HT-29 (cell line): ENCODE data around the gene PPP1R2C.

DNA sequence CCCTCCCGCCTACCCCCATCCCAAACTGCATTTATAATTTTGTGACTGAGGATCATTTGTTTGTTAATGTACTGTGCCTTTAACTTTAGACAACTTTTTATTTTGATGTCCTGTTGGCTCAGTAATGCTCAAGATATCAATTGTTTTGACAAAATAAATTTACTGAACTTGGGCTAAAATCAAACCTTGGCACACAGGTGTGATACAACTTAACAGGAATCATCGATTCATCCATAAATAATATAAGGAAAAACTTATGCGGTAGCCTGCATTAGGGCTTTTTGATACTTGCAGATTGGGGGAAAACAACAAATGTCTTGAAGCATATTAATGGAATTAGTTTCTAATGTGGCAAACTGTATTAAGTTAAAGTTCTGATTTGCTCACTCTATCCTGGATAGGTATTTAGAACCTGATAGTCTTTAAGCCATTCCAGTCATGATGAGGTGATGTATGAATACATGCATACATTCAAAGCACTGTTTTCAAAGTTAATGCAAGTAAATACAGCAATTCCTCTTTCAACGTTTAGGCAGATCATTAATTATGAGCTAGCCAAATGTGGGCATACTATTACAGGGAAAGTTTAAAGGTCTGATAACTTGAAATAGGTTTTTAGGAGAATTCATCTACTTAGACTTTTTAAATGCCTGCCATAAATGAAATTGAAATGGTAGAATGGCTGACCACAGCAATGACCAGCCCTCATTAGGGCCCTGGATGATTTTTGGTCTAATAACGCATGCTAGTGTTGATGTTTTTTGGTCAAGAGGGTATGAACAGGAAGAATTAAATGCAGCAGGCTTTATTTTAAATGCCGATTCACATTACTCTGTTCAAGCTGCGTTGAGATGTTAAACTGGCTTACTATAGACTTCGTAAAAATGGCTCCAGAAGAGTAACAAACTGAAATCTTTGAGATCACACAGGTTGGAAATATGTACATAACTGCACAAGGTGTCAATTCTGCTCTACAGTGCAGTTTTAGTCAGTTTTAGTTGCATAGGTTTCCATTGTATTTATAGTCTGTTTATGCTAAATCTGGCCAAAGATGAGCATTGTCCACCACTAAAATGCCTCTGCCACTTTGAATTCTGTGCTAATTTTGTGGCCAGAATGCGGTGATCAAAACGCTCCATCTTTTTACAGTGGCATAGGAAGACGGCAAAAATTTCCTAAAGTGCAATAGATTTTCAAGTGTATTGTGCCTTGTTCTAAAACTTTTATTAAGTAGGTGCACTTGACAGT, 14.4 kb downstream of the DDX3X start:
- RAMPAGE, long total RNA: no peak

DNA sequence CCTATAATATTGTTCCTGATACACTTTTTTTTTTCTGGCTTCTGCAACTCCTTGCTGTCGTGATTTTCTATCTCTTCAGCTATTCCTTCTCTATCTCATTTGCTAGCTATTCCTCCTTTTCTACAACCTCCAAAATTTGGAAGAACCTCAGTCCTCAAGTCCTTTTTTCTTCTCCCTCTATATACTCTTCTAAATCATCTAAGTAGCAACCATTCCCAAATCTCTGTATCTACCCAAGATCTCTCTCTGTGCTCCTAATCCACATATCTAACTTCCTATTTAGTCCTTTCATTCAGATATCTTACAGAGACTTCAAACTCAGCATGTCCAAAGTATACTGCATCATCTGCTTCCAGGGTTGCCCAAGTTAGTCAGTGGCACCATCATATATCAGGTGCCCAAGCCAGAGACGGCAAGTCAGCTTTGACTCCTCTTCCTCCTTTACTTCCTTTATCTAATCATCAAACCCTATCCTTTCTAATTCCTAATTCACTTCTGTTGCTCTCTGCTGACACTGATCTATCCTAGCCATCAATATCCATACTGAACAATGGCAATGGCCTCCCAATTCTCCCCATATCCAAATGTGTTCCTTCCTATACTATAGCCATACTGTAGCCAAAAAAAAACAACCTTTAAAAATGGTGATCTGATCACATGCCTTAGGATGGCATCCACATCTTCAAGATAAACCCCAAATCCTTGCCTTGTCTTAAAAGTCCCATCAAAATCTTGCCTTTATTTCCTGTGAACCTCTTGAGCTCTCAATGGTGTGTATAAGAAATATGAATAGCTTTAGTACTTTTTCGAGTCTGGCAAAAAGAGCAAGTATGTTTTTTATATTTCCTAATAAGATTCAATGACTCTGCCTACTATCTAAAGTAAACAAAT, 40.5 kb downstream of the GPR82 start:
- RAMPAGE, long total RNA: no peak

DNA sequence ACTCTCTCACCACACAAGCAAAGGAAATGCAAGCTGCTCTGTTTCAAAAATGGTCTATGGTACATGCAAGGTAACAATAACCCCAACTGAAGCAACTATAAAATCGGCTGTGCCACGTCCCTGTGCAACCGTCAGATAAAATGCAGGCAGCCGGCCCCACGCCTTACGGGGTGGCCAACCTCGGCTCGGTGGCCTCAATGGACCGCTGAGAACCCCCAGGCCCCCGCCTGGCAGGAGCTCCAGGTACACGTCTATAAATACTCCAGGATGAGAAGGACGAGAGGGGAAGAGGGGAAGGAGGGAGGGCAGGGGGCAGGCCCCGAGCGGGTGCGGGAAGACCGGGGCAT, 847 bp downstream of the CASK start:
- RAMPAGE, long total RNA: no peak

- RAMPAGE, long total RNA: no peak
Measured at GRCh38 chrX:41984700-41984899, 61.2 kb upstream of the CASK start.

- RAMPAGE, long total RNA: no peak
Measured at GRCh38 chrX:42777881-42778598, at the start of gene PPP1R2C. PPP1R2C (minus strand) TSS chrX:42778163.

DNA sequence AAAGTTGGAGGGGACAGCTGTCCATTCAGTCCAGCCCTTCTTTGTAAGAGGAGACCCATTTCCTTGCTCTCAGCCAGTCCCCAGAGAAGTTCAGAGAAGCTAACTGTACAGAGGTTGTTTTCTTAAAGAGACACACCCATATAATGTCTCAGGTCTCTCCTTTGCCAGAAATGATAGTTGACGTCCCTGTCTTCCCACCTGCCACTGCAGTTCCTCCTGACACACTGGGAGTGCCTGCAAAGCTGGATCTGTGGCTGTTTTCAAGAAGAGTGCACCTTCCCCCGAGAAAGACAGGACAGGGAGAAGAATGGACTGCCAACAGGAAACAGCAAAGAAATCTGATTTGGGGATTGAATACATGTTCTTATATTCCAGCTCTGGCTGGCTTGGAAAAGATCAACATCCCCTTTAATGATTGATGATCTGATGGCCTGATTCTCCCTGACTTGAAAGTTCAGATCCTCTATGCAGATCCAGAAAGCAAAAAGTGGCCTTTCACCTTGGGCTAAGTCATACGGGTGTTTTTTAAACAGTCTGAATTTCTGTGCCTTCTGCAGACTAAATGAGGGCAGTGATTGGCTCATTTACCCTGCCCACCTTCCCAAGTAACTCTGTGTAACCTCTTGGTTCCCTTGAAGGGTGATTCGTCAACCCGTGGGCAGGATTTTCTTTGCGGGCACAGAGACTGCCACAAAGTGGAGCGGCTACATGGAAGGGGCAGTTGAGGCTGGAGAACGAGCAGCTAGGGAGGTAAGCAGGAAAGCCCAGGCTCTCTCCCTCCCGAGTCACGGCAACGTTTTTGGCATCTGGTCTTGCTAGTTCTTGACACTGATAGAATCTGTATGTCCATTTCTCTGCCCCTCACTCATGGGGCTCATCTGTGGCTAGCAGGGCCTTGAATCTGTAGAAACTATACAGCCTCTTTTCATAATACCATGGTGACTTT, 87.3 kb downstream of the MAOA start:
- RAMPAGE, long total RNA: no peak

DNA sequence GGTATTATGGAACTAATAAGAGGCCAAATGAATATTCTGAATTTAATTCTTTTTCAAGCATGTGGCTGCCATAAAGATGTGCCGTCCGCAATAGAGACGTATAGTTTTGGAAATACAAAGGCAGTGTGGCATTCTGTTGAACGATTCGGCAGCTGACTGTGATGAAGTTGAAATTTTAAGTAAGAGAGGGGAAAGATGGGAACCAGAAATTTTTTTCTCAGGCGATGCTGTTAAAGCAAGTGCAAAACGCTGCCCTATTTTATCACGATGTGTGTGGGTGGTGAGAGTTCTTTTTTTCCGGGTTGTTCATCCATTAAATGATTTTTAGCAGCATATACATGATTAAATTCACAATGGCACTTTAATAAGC, 533 bp upstream of the NDP start:
- RAMPAGE, long total RNA: no peak

- RAMPAGE, long total RNA: no peak
Measured at GRCh38 chrX:44314127-44314623, 29.3 kb downstream of the EFHC2 start.

DNA sequence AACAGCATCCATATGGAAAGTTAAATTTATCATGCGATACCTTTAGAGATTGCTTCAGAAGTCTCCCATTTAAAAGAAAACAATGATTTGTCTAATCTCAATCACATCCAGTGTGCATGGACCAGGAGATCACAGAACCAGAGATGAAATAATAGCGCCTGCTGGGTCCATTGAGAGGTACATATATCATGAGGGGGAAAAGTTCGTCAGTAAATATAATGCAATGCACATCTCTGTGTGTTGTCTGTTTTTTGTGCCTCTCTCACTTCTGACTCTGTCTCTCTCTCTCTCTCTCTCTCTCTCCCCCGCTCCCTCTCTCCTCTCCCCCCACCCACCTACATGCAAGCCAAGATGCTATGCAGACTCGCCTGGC, 92.1 kb downstream of the FUNDC1 start:
- RAMPAGE, long total RNA: no peak

- RAMPAGE, long total RNA: no peak
Measured at GRCh38 chrX:44915242-44915698, 42.3 kb downstream of the KDM6A start.

GRCh38 chrX:44915699-44916033, 42.7 kb downstream of the KDM6A start:
- RAMPAGE, long total RNA: no peak

DNA sequence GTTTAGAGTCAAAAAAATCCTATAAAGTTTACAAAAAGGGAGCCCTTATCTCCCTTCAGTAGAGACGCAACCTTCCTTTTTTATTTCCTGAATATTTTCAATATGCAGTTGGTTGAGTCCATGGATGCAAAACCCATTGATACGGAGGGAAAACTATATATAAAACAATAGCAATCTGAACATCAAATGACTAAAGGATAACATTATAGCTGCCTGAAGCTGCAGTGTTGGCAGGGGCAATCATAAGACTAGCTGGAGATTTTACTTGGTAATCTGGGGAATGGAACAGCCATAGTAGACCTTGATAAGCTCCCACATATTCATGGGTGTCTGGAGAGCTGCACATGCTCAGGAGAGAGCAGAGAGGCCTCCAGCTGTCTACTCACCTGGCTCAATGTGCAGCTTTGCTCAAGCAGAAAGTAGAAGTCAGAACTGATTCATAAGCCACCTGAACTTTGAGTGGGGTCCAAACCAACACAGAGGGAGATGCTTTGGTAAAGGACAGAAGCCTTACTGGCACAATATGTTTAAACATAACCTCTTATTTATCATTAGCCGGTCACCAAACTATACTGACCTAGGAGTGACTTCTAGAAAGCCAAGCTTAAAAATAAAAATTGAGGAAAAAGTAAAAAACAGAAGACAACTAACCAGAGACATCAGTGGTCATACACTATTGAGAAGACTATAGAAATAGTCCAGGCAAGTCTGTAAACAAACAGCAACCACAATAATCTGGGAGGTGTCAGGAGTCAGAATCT, 54.4 kb downstream of the KDM6A start:
- RAMPAGE, long total RNA: no peak

- RAMPAGE, long total RNA: no peak
Measured at GRCh38 chrX:44936732-44937333, 63.8 kb downstream of the KDM6A start.

- RAMPAGE, long total RNA: no peak
Measured at GRCh38 chrX:45005886-45006470, 133.0 kb downstream of the KDM6A start.

DNA sequence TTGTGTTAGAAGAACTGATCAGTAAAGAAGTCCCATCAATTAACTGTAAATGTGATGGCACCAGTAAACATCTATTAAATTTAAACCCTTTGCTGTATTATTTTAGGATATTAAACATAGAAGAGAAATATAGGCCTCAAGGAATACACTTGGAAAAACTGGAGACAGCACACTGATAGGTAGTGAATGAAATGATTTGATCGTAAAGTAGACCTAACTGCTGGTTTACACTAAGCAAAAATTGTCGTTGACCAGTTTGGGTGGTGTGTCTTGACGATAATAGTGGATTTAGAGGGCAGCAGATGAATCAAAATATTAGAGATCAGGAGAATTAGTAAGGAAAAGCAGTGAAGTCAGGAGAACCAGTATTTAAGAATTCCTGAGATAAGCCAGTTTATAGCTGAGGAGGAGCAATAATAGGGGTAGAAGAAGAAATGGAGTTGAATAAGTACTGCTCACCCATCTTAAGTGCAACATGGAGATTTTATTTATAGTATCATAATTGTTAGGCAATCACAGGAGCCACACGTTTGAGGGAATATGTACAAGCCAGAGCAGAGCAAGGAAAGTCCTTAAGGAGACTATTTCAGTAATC, 144.7 kb downstream of the KDM6A start:
- RAMPAGE, long total RNA: no peak

DNA sequence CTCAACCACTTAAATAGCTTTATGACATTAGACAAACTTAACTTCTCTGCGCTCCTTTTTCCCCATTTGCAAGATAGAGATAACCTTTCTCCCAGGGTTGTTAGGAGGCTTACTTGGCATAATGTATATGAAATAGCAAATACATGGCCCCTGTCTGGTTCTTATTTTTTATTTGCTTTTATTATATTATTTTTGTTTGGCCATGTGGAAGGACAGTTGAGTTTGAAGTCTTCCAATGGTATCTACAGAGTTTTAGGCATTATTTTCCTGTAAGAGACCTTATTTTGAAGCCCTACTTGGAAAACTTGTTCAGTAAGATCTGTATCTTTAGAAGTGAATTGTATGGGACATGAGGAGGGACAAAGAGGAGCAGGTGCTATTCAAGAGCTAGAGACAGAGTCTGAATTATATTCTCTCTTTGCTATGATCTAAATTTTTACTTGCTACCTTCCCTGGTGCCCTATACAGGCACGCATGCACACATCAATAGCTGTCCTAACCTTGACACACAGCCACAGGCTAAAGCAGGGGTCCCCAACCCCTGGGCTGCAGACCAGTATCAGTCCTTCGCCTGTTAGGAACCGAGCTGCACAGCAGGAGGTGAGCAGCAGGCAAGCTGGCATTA, 95.3 kb downstream of the DIPK2B start:
- RAMPAGE, long total RNA: no peak

- RAMPAGE, long total RNA: no peak
Measured at GRCh38 chrX:45758974-45759584, 558.4 kb upstream of the DIPK2B start.

DNA sequence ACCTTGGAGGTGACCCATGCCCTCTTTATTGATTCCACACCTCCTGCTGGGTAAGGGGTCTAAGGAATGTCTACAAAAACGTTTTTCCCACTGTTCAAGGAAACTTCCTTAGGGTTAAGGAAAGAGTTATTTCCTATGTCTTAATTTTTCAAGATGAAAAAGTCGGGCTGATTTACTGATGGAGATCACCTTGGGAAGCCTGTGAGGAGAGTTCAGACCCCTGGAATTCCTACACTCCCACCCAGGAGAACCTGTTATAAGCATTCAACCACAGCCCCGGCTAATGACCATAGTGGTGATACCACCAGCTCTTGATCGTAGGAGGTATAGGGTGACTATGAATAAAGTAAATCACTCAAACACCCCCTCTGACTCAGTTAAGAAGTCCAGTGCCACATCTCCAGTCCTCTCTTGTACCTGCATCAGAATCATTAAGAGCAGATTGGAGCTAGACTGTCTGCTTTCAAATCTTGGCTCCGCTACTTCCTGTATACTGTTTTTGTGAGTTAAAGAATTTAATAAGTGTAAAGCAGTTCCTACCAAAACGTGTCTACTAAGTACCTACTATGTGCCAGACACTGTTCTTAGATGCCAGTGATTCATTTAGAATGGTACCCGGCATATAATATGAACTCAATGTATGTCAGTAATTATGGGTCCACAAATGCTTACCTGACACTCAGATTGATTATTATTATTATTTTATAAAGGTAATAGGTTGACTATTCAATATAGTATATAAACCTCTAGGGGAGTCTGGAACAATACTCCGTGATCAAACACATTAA, 565.1 kb upstream of the DIPK2B start:
- RAMPAGE, long total RNA: no peak

- RAMPAGE, long total RNA: no peak
Measured at GRCh38 chrX:46327280-46328269, 119.5 kb upstream of the KRBOX4 start.

DNA sequence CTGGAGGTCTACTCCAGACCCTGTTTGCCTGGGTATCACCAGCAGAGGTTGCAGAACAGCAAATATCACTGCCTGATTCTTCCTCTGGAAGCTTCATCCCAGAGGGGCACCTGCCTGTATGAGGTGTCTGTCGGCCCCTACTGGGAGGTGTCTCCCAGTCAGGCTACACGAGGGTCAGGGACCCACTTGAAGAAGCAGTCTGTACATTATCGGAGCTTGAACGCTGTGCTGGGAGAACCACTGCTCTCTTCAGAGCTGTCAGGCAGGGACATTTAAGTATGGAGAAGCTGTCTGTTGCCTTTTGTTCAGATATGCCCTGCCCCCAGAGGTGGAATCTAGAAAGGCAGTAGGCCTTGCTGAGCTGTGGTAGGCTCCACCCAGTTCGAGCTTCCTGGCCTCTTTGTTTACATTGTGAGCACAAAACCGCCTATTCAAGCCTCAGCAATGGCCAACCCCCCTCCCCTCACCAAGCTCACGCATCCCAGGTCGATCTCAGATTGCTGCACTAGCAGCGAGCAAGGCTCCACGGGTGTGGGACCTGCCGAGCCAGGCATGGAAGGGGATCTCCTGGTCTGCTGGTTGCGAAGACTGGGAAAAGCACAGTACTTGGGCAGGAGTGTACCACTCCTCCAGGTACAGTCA, 38.7 kb downstream of the KRBOX4 start:
- RAMPAGE, long total RNA: no peak